ENCODE data around the genes LGI1 and CYP2C9.

- PRO-cap, result no peak
- RAMPAGE, long total RNA, result no peak
Measured at GRCh38 chr10:93746660-93747524, 10.8 kb upstream of the LGI1 start.

DNA sequence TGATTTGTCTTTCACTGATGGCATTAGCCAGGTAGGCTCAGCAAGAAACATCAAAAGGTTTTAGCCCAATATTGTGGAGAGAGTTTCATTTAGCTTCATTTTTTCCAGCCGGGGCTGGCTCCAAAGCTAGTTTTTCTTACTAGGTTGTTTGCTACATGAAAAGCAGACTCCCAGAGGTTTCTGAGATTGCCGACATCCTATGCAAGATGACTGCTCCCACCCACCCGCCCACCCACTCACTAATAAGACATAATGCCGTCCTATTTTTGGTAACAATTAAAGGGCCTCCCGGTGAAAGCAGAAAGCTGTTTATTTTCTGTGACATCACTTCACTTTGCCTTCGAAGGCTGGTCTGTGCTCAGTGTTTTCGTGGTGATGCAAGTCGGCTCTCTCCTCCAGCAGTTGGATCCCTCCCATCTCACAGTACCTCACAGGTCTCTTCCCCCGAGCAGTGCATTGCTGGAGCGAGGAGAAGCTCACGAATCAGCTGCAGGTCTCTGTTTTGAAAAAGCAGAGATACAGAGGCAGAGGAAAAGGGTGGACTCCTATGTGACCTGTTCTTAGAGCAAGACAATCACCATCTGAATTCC, at the start of gene LGI1:
TSS of gene LGI1 (plus strand) at position 421 of the 590 bp plus-strand sequence.
- PRO-cap, result no peak
- RAMPAGE, long total RNA, result no peak

DNA sequence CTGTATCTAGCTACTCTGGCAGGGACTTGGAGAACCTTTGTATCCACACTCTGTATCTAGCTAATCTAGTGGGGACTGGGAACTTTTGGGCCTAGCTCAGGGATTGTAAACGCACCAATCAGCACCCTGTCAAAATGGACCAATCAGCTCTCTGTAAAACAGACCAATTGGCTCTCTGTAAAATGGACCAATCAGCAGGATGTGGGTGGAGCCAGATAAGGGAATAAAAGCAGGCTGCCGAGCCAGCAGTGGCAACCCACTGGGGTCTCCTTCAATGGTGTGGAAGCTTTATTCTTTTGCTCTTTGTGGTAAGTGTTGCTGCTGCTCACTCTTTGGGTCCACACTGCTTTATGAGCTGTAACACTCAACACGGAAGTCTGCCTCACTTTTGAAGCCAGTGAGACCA, 48.0 kb upstream of the SLC35G1 start:
- PRO-cap, result no peak
- RAMPAGE, long total RNA, result no peak

DNA sequence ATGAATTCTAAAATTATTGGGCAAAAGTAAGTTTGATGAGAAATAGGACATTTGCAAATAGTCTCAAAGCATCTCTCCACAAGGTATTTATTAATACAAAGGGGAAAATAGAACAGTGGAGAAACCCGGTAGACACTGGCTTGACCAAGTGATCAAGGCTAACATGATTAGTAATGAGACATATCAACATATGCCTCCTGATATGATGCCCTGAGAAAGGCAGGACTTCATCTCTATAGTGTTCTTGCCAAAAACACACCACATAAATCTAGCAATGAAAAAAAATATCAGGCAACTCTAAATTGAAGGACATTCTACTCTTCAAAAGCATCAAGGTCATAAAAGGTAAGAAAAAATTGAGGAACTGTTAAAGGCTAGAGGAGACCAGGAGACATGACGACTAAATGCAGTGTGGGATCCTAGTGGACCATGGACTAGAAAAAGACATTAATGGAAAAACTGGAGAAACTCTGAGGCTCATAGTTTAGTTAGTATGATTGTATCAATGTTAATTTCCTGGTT, 180.7 kb downstream of the PLCE1 start:
- PRO-cap, result no peak
- RAMPAGE, long total RNA, result no peak

- PRO-cap, result no peak
- RAMPAGE, long total RNA, result no peak
Measured at GRCh38 chr10:94286442-94287170, 76.1 kb downstream of the NOC3L start.

DNA sequence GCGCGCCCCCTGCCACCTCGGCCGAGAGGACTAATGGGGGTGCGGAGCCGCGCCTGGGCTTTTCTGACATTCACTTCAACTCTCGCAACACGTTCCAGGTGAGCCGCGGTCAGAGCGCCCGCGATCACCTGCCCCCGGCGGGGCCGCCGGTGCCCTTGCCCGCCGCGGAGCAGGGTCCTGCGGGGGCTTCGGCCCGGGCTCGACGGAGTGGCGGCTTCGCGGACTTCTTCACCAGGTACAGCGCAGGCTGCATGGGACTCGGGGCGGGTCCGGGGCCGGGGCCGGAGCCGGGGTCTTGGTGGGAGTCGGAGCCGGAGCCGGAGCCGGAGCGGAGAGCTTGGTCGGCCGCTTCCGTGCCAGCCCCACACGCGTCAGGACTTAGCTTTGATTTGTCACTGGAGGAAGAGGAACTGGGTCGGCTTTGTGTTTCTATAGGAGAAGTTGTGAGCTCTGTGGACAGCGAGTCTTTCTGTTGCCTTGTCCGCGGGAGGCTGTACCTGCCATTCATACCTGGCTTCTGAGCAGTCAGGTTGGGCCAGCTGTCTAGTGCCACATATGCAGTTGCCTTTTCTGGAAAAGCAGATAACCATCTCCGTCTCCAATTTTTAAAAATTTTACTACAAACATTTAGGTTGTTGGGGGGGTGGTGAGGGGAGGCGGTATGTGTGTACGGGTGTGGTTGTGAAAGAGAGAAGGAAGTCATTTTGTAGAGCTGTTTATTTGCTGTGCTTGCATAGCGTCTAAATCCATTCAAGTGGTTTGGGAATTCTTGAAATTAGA, 1.2 kb downstream of the TBC1D12 start:
- PRO-cap, result no peak
- RAMPAGE, long total RNA, result no peak

- PRO-cap, result no peak
- RAMPAGE, long total RNA, result no peak
Measured at GRCh38 chr10:94938216-94938915, at the start of gene CYP2C9. CYP2C9 (plus strand) TSS chr10:94938658.

- PRO-cap, result no peak
- RAMPAGE, long total RNA, result no peak
Measured at GRCh38 chr10:95039035-95039546, 30.2 kb downstream of the CYP2C8 start.

DNA sequence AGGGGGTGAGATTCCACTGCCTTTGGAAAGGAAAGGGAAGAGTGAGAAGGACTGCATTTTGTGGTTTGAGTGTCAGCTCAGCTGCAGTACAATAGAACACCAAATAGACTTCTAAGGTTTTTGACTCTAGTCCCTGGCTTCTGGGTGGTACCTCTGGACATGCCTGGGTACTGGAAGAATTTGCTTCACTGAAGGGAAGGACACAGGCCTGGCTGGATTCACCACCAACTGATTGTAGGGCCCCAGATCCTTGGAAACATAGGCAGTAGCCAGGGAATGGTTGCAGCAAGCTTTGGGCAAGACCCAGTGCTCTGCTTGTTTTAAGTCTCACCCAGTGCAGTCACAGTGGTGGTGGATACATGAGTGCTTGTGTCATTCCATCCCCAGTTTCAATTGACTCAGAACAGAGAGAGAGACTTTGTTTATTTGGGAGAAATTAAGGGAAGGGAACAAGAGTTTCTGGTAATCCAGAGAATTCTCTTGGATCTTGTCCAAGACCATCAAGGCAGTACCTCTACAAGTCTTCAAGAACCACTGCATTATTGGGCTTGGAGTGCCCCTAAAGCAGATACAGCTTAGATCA, 19.0 kb downstream of the CYP2C8 start:
- PRO-cap, result no peak
- RAMPAGE, long total RNA, result no peak

- PRO-cap, result no peak
- RAMPAGE, long total RNA, result no peak
Measured at GRCh38 chr10:95071029-95071694, 1.9 kb upstream of the CYP2C8 start.

DNA sequence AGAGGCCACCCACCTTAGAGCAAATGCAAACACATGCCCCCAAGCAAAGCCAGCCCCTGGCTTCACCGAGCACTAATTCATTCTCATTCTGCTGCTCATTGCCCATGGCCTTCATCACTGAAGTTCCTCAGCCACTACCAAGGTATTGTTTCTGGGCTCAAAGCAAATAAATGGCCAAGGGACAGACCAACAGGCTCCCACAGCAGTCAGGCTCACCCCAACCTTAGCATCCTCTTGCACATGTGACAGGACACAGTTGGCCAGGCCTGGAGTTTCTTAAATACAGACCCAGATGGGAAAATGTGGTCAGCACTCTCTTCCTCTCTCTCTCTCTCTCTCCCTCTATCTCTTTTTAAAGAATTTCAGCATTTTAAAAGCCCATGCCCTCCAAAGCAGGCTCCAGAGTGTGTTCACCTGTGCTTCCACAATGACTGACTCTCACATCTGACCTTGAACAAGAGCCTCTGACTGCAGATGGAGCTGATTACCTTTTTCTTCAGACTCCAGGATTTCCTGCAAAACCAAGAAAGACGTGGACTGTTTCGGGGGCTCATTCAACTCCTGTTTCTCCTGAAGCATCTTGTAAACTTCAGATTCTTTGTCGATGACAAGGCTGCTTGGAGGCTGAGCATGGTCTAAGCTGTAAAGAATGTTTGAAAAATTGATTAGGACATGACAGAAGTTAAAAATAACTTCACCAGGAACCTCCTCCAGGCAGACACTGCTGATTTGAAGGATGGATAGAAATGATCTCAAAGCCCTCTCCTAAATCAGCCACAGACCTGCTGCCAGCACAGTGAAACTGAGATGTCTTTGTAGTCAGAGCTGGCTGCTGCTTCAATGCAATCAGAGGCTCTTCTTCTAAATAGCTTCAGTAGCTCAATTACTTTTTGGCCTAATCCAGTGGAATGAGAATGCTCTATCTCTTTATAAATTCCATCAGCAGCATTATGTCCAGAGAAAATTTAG, 43.8 kb downstream of the PDLIM1 start:
- PRO-cap, result no peak
- RAMPAGE, long total RNA, result no peak

- PRO-cap, result no peak
- RAMPAGE, long total RNA, result no peak
Measured at GRCh38 chr10:95276272-95276564, 14.6 kb downstream of the PDLIM1 start.

GRCh38 chr10:95408893-95409542, 118.2 kb upstream of the PDLIM1 start:
- PRO-cap, result no peak
- RAMPAGE, long total RNA, result no peak

DNA sequence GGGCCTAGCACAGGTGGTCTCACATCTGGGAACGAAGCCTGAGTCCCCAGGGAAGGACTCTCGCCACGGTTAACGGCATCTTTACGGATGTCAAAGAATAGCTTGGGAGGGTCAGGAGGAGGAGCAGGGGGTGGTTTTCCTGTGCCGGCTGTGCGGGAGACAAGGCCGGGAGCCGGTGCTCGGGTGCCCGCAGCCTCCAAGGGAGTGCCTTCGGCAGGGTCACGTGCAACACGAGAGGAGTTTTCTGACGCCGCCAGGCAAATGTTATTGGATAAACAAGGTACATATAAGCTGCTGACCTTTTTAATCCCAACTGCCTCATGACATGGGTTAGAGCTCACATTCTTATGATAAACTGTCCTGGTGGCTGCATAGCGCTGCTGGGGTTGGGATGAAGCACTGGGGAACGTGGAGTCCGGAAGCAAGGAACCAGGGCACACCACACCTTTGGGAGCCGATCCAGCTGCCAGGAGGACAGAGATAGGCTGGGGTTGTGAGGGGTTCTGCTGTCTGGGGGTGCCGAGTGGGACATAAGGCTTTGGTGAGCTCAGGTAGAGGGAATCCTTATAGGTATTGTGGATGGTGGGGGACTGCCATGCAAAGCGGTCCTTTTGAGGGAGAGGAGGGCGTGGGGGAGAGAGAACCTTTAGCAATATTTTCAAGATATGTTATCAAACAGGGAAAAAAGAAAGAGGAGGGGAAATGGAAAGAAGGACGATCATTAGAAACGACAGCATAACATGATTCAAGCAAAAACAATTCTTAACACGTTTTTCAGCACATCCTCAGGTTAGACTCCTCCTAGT, 124.9 kb upstream of the PDLIM1 start:
- PRO-cap, result no peak
- RAMPAGE, long total RNA, result no peak

GRCh38 chr10:95416373-95417005, 125.7 kb upstream of the PDLIM1 start:
- PRO-cap, result no peak
- RAMPAGE, long total RNA, result no peak

- PRO-cap, result no peak
- RAMPAGE, long total RNA, result no peak
Measured at GRCh38 chr10:95440682-95441443, 120.3 kb downstream of the SORBS1 start.

- PRO-cap, result no peak
- RAMPAGE, long total RNA, result no peak
Measured at GRCh38 chr10:95447563-95448314, 113.4 kb downstream of the SORBS1 start.

GRCh38 chr10:95458023-95458621, 103.0 kb downstream of the SORBS1 start:
- PRO-cap, result no peak
- RAMPAGE, long total RNA, result no peak

DNA sequence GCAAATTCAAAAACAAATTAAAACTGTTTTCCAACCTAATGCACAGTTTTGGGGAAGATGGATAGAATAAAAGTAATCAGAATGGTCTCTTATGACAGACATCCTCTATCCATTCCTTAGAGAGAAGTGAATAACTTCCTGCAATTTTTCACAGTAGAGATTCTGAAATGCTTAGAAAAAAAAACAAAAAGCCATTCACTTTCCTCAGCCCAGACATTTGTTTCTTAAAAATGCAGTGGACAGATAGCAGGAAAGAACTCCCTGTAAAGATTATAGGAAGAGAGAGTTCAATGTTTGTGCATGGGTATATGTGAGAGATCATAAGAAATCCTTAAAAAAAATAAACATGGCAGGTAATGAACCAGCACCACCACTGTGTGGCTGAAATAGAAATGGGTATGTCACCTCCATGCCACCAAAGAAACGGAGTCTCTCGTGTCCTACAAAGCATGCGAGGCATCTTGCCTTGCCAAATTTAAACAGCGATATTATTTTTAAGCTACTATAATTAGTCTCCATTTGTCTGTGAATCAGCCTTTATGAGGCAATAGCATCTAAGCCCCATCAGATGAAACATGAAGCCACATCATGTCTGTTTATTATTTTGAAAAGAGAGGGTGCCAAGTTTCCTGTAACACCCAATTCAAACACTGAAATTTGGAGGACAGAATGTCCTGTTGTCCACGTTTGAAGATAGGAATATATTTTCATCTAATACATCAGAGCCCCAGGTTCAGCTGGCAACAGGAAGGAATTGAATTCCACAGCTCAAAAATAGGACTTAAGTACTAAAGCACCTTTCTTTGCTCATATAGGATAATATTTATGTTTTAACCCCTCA, 87.1 kb downstream of the SORBS1 start:
- PRO-cap, result no peak
- RAMPAGE, long total RNA, result no peak

- PRO-cap, result no peak
- RAMPAGE, long total RNA, result no peak
Measured at GRCh38 chr10:95475712-95476663, 85.2 kb downstream of the SORBS1 start.

Data from Karpas-422 (cell line).